ENCODE measurements around a stretch of chrX.

DNA sequence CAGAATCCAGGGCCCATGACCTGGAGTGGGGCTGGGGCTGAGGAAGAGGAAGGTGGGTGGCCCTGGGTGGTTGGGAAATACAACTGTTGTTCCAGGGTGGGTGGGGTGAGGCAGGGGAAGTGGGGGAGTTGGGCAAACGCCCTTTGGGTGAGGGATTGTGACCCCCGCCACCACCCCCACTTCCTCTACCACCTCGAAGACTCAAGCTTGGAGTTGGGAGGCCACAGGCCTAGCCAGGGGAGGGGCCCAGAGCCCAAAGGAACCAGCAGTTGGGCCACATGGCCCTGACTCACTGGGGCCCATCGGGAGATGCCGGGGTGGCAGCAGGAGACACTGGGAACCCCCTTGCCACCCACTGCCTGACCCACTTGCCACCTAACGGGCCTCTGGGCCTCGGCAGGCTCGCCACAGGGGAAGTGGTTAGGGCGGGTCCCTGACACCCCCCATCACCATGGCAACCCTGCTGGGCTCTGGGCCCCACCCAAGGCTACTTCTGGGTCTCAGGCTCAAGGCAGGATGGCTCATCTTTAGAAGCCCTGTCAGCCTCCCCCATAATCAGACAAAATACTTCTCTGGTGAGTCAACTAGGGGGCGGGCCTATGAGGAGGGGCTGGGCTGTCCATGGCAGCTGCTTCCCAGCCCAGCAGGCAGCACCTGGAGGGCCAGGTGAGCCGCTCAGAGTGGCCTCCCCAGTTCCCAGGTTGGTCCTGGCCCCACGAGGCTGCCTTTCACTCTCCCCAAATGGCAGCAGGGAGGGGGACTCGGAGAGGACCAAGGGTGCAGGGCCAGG is 5.7 kb downstream of the FLNA start:
- PRO-cap, result bidirectional peak, plus-strand start at position 646 of the sequence, minus-strand start at position 367 of the sequence

DNA sequence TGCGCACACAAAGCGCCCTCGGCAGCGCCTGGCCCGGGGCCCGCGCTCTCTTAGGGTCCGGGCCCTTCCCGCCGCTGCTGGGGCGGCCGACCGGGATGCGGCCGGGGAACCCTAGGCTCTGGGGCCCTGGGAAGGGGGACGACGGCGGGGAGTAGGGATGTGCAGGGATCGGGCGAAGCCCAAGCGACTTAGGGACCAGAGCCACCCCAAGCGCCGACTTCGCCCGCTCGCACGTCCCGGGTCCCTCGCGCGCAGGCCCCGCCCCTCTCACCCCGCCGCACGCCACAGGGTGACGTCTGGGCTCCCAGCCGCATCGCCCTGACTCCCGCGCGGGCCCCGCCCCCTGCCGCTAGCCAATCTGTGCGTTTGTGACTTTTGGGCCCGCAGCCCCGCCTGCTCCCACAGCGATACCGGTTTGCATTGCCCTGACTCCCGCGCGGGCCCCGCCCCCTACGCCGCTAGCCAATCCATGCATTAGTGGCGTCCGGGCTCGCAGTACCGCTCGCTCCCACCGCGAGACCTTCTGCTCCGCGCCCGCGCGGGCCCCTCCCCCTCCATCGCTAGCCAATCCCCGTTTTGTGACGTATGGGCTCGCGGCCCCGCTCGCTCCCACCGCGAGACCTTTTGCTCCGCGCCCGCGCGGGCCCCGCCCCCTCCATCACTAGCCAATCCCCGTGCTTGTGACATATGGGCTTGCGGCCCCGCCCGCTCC is 533 bp upstream of the EMD start:
- PRO-cap, result bidirectional peak, plus-strand start at position 506 of the sequence, minus-strand start at position 247 of the sequence

GRCh38 chrX:154398444-154399483 is 587 bp downstream of the RPL10 start:
- PRO-cap, result bidirectional peak, plus-strand start at chrX:154399019, minus-strand start at chrX:154398837

- PRO-cap, result no peak
Observed at GRCh38 chrX:154399546-154400398, 1.6 kb downstream of the RPL10 start.

- PRO-cap, result no peak
Observed at GRCh38 chrX:154402900-154403769, 5.0 kb downstream of the RPL10 start.

DNA sequence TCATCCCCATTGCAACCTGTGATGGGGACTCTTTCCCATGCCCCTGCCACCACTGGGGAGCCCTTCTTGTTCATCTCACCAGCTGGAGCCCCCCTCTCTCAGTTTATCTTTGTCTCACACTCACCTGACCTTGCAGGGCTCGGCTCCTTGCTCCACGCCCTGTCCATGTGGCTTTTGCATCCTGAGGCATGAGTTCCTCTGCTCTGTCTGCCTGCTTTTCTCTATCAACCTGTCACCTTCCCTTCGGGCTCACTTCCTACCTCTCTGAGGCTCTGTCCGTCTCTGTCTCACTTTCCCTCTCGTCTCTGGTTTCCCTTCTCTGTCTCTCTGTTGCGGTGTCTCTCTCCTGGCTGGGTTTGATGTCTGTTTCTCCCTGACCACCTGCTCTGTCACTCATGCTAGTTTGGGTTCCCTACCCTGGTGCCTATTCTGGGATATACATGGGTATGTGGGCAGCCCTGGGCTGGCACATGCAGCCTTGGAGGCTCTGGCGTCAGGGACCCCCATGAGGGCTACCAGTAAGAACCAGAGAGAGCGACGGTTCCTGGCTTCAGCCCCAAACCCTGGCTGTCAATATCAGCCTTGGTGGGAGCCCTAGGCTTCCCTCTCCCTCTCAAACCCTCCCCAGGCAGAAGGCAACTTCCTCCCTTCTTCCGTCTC is 490 bp downstream of the DNASE1L1 start:
- PRO-cap, result no peak

DNA sequence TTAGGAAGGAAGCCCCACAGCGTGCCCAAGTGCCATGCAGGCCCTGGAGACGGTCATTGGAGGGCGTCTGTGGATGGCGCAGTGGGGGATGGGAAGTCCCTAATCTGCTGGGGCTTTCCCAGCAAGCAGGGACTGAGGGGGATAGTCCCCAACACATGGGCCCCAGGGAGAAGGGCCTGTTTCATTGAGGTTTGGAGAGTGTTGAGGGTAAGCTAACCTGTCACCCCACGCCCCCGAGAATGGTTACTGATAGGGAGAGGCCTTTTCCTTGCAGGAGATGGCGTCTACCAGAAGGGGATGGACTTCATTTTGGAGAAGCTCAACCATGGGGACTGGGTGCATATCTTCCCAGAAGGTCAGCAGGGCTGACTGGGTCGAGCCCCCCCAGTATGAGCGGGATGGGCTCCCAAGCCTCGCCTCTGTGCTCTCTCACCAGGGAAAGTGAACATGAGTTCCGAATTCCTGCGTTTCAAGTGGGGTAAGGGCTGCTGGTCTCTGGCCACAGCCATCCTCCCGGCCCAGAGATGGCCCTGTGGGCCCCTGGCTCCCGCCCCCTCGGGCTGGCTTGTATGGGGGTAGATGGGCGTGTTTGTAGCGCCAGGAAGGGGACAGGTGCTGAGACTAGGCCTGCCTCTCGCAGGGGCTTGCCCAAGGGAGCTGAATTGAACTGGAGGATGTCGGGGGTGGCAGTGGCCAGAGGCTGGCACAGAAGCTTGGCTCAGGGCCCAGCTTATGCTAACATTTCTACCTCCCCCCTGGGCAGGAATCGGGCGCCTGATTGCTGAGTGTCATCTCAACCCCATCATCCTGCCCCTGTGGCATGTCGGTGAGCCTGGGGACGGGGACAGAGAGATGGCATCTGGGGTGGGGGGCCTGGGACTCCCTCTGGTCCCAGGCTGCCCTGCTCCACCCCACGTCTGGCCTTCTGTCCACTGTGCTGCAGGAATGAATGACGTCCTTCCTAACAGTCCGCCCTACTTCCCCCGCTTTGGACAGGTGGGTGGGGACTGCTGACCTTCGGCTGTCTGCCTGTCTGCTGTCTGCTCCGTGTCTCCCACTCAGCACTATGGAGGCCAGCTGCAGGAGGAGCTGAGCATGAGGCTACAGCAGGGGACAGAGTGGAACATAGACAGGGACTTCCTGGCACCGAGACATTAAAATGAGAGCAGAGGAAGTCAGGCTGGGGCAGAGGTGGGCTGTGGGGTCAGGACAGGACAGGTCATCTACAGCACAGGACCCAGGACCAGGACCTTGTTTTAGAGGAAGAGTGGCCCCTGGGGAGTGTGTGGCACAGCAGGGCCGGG is 8.4 kb downstream of the TAFAZZIN start:
- PRO-cap, result no peak

- PRO-cap, result no peak
Observed at GRCh38 chrX:154441306-154441824, 2.6 kb upstream of the FAM50A start.

- PRO-cap, result no peak
Observed at GRCh38 chrX:154441848-154443339, 1.5 kb upstream of the FAM50A start.

DNA sequence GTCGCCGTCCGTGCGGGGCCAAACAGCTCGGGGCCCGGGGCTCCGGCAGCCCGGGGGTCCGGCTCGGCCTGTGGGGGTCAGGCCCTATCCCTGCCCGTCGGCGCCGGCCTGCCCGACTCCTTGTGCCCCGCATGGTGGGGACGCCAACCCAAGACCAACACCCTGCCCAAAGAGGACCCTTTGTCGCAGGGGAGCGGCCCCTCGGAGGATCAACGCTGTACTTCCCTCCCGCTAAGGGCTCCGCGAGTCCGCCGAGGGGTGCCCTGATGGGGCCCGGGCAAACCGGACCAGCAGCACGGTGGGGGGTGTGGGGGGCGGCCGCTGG is 326 bp downstream of the PLXNA3 start:
- PRO-cap, result no peak

GRCh38 chrX:154483757-154484458 is 2.5 kb downstream of the UBL4A start:
- PRO-cap, result no peak

DNA sequence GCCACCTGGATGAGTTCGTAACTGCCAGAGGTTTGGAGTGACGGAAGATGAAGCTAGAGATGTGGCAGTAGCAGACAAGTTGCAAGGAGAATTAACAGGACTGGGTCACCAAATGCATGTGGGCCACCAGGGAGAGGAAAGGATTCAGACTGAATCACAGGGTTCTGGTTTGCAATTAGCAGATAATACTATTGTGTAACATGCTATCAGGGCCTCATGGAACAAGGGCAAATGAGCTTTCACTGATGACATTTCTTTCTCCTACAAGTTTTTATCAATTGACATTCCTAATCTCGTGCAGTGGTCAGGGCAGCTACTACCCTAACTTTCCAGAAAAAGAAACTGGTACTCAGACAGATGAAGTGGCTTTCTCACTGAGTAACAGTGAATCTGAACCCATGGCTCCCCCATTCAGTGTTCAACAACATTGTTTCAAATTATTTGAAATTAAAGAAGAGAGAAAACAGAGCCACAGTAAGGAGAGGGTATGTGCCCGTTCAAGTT is 21.4 kb downstream of the GAB3 start:
- PRO-cap, result no peak

GRCh38 chrX:154748921-154749839 is 1.7 kb downstream of the GAB3 start:
- PRO-cap, result no peak

- PRO-cap, result bidirectional peak, plus-strand start at chrX:154762853, minus-strand start at chrX:154762599
Observed at GRCh38 chrX:154762395-154762685, 324 bp upstream of the DKC1 start.

- PRO-cap, result no peak
Observed at GRCh38 chrX:154799120-154800367, 5.7 kb downstream of the MPP1 start.

GRCh38 chrX:154988832-154989251 is 33.7 kb downstream of the F8 start:
- PRO-cap, result no peak

- PRO-cap, result no peak
Observed at GRCh38 chrX:155053049-155053714, 17.8 kb downstream of the CMC4 start.

DNA sequence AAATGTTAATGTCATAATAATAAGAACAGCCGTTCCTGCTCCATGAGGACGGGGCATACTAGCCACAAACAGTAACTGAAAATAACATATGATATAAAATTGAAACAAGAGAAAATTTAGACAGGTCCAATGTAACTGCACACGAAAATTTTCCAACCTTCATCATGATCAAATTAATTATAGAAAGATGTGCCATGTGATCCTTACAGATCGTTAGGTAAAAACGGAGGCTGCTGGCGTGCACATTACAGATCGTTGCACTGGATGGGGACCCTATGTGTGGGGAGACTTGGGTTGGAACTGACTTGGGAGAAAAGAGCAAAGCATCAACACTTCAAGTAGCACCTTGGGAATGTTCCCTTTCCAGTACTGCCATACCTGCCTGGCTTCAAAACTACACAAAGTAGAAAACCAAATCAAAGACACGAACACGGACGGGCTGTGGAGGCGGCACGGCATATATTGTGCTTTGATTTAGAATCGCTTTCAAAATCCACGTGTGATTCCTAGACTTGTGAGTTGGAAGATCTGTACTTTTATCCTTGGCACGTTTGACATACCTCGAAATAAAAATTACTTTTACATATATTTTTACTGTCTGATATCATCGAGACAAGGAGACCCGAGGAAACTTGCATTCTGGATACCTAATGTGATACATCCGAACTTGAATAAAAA is 919 bp downstream of the CMC4 start:
- PRO-cap, result no peak

- PRO-cap, result no peak
Observed at GRCh38 chrX:155188974-155189405, 27.3 kb upstream of the VBP1 start.

DNA sequence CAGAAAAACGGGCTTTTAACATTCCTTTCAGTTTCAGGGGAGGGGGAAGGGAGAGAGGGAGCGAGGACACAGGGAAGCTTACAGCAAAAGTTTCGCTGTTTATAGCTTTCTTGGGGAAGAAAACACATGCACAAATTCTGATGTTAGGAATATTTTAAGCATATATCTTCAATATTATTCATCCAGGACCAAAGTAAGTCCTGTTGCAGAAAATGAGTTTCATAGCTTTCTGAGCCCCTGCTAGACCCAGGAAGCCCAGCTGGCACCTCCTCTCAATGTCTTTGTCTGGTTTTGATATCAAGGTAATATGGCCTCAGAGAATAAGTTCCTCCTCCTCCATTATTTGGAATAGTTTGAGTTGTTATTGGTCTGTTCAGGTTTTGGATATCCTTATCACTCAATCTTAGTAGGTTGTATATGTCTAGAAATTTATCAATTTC is 29.1 kb upstream of the TMLHE start:
- PRO-cap, result no peak